Glomerular endothelial cell (primary cell): ENCODE measurements around the genes SHMT1 and MAPK7.

GRCh38 chr17:17911117-17911674 lies 61.0 kb downstream of the TOM1L2 start:
- RAMPAGE, long total RNA: no peak

GRCh38 chr17:18070844-18071392 lies 16.8 kb upstream of the DRG2 start:
- RAMPAGE, long total RNA: no peak

DNA sequence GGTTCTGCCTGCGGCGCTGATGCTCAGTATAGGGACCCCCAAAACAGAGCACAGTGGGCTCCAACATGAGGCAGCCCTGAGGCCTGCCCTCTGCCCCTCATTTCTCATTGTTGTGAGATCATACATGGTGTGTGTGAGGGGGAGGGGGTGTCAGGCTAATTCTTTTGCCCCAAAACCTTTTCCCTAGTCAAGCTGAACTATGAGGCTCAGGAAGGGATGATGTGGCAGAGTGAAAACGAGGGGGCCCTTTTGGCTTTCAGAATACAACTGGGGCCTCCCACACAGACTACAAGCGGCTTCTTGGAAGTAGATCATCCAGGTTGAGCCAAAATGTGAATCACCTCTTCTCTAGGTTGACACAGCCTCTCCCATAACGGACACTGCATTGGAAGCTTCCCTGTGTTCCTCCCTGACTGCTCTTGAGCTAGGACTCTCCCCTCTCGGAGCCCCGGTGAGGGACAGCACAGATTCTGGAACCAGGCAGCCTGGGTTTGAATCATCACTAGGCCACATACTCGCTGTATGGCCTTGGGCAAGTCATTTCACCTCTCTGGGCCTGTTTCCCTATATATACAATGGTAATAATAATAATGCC lies 2.3 kb upstream of the ALKBH5 start:
- RAMPAGE, long total RNA: no peak

DNA sequence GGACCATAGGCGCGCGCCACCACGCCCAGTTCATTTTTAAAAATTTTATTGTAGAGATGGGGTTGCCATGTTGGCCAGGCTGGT lies 1.1 kb upstream of the ALKBH5 start:
- RAMPAGE, long total RNA: no peak

- RAMPAGE, long total RNA: no peak
Measured at GRCh38 chr17:18237421-18237793, 12.0 kb downstream of the LLGL1 start.

DNA sequence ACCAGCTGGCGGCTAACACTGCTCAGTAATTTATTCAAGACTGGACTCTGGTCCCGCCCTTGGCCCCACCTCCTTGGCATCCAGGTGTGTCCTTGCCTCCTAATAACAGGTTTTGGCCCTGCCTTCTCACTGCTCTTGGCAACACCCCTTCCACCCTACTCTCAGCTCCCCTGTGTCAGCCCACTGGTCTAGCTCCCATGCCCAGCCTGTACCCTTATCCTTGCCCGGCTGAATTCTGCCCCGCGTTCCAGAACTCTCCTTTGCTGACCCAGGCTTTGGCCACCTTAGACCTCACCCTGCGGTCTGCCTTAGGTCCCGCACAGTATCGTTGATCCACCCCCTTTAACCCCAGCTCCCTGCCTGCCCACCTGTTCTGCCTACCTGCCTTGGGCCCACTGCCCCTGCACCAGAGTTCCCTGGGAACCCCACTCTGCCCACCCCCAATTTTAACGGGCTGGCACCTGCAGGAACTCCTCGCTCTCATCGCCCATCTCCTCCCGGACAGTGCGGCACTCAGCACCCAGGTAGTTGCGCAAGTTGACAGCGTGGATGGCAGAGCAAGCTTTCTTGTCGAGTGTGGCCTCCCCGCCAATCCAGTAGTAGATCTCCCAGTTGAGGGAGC lies 8.1 kb downstream of the FLII start:
- RAMPAGE, long total RNA: no peak

DNA sequence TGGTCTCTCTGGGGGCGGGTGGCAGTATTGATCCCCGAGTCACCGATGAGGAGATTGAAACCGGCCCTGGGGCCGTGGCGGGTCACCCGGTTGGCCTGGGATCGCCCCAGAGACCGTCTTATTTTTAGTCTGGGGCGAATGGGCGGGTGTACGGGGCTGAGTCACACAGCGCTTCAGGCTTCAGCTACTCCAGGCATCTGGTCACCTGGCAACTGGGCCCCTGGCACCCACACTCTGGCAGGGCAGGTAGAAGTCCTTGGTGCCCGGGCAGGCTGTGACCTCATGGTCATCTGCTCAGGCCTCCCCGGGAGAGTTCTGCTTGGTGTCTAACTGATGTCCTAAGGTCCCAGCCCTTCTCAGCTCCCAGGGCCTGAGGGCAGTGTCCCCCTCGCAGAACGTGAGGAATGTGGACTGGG lies 752 bp downstream of the MIEF2 start:
- RAMPAGE, long total RNA: no peak

- RAMPAGE, long total RNA: no peak
Measured at GRCh38 chr17:18363095-18363933, at the start of gene SHMT1. TSS of gene SHMT1 (minus strand) at chr17:18363550.

DNA sequence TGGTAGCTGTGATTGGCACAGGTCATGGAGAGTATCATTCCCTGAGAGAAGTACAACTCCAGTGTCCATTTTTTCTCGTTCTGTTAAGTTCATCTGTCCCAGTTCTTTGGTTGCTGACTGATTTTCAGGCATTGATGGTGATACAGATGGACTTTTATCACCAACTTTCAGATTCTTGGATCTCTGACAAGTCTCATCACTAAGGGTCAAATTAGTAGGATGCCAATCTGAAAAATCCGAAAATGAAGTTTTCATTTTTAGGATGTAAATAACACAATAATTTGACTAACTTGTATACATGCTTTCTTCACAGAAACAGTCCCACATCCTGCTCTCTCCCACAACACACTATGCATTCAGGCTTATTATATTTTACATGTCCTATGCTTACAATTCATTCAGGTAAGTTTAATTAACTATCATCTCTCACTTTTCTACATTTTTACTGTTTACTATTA lies 34.1 kb downstream of the TBC1D28 start:
- RAMPAGE, long total RNA: no peak

DNA sequence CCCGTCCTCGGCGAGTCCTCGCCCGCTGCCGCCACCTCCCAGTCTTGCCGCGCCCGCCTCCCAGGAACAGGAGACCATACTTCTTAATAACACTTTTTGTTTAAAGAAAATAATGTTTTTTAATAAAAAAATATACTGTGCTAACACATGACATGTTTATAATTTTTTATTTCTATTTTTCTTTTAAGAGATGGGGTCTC lies 9.1 kb downstream of the FOXO3B start:
- RAMPAGE, long total RNA: no peak

DNA sequence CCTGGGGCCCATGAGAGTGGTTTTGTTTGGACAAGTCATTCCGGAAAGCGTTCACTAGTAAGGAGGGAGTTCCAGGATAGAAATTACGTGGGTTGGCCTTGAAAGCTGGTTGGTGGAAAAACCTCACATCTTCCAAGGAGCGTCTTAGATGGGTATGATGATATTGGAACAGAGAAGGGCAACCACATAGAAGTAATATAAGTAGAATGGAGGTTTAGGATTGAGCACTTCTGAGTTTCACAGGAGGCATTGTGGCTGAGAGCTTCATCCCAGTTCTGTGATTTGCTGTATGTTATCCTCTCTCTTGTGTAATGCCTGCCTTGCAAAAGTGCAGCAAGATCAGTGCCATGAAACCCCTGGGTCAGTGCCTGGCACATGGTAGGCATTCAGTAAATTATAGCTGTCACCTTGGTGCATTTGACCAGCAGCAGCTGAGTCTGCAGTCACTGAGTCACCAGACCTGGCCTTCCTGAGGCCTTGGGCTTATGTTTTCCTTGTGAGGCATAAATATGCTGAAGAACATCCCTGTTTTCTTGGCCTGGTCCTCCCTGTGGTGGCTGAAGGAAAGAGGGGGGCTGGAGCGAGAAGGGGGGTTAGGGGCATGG lies 26.3 kb downstream of the EPN2 start:
- RAMPAGE, long total RNA: no peak

- RAMPAGE, long total RNA: no peak
Measured at GRCh38 chr17:19271602-19271942, 34.4 kb downstream of the EPN2 start.

DNA sequence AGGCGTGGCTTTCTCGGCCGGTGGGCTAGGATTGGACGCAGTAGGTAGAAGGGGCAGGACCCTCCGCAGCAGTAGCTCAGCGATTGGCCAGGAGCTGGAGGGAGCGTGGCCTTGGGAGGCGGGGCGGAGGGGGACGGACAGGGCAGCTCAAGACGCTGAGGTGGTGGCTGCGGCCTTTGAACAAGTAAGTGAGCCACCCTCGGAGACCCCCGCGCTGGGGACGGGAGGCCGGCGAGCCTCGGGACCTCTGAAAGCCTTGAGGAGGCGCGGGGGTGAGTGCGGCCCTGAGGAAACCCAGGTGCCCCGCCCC lies at the start of gene MAPK7:
Gene MAPK7 (plus strand): TSS at position 140 of the 310 bp plus-strand sequence.
- RAMPAGE, long total RNA: start-site peak on the plus strand centred at position 152 of the sequence, 76 bp wide, 225 and 204 reads in 2 replicates

- RAMPAGE, long total RNA: no peak
Measured at GRCh38 chr17:19386128-19387058, 597 bp downstream of the MFAP4 start.

GRCh38 chr17:19397672-19397871 lies 10.6 kb upstream of the MFAP4 start:
- RAMPAGE, long total RNA: no peak

GRCh38 chr17:19570235-19570759 lies 36.6 kb downstream of the SLC47A1 start:
- RAMPAGE, long total RNA: no peak

DNA sequence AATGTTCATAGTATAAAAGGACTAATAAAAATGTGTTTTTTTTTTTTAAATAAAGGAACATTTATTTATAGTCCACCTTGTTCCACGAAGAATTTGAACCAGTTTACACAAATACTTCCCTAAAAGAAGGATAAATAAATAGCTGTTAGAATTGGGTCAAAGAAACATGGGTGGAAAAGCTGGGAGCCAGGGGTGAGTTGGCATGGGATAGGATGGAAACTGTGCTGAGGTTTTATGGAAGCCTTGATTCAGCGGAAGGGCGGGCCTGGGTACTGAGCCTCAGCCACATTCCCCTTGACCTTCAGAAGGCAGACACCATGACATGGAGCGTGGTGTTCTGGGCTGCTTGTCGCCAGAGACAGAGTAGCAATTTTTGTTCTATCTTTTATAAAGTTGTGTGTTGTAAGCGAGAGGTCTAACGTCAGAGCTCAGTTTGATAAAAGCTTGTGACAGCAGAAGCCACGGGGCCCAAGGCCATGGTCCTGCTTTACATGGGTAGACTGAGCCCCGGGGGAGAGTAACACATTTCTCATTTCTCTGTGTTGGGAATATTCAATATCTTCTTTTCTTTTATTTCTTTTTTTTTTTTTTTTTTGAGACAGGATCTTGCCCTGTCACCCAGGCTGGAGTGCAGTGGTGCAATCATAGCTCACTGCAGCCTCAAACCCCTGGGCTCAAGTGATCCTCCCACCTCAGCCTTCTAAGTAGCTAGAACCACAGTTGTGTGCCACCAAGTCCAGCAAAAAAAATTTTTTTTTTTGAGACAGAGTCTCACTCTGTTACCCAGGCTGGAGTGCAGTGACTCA lies 50.3 kb downstream of the SLC47A1 start:
- RAMPAGE, long total RNA: no peak

DNA sequence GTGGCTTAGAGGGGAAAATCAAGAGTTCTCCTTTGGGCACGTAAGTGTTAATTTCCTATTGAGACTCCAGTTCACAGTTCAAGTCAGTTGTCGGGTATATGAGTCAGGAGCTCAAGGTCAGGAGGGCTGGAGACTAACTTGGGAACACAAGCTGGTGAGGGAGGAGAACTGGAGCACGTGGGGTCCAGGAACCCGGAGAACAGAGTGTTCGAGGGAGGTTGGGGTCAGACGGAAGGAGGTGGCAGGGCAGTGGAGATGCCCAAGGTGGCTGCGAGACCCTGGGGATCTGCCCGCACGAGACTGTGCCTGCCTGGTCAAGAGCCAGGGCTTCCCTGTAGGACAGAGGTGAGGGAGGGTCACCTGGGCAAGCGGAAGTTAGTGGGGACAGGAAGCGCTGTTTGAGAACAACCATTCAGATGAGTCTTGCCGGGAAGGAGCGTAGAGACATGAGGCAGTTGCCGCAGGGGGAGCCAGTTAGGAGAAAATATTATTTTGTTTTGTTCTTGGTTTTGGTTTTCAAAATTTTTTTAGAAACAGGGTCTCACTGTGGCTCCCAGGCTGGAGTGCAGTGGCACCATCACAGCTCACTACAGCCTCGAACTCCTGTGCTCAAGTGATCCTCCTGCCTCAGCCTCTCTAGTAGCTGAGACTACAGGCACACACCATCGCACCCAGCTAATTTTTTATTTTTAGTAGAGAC lies 11.9 kb downstream of the ALDH3A1 start:
- RAMPAGE, long total RNA: no peak

DNA sequence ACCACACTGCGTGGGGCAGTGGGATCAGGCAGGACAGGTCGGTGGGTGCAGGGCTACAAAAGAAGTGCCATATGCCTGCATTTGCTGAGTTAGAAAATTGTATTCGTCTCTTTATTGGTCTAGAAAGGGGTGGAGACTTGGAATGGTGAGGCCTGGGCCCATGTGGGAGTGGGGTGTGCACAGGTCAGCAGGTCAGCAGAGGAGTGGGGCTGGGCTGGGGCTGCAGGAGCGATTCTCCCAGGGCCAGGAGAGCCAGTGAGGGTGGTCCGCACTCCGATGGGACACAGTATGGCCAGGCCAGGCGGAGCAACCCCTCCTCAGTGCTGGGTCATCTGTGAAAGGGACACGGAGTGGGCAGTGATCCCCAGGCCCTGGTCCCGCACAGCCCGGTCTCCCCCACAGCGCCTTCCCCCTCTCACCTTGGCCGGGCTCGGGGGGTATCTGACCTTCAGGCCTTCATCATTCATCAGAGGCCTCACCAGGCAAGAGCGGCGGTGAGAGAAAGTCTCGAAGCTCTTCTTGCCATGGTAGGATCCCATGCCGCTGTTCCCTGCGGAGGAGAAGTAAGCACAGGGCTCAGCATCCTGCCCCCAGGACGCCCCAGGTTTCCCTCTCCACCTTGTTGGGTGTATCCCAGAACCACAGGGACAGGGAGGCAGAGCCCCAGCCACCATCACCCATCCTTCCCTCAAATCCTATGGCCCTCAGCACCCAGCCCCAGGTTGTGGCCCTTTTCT lies 10.0 kb downstream of the ALDH3A1 start:
- RAMPAGE, long total RNA: no peak

- RAMPAGE, long total RNA: no peak
Measured at GRCh38 chr17:19744514-19745928, 3.1 kb downstream of the ALDH3A1 start.